Duodenum (tissue), 1 donor: ENCODE measurements around the gene PDLIM7.

GRCh38 chr5:177452712-177452980 lies 6.0 kb downstream of the PRR7 start:
- PRO-cap = no peak

DNA sequence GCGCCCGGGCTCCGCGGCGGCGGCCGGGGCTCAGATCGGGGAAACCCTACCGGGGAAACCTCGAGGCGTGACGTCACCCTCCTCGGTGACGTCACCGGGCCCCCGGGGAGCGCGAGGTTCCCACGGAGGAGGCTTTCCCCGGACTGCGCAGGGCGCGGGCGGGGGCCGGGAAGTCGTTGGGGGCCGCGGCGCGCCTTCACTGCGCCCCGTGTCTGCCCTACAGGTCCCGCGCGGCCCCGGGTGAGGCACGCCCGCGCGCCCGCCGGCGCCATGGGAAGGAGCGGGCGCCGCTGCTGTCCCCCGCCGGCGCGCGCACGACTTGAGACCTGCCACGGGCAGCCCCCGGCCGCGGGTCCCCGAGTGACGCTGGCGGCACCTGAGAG lies 8.0 kb downstream of the PRR7 start:
- PRO-cap = no peak

DNA sequence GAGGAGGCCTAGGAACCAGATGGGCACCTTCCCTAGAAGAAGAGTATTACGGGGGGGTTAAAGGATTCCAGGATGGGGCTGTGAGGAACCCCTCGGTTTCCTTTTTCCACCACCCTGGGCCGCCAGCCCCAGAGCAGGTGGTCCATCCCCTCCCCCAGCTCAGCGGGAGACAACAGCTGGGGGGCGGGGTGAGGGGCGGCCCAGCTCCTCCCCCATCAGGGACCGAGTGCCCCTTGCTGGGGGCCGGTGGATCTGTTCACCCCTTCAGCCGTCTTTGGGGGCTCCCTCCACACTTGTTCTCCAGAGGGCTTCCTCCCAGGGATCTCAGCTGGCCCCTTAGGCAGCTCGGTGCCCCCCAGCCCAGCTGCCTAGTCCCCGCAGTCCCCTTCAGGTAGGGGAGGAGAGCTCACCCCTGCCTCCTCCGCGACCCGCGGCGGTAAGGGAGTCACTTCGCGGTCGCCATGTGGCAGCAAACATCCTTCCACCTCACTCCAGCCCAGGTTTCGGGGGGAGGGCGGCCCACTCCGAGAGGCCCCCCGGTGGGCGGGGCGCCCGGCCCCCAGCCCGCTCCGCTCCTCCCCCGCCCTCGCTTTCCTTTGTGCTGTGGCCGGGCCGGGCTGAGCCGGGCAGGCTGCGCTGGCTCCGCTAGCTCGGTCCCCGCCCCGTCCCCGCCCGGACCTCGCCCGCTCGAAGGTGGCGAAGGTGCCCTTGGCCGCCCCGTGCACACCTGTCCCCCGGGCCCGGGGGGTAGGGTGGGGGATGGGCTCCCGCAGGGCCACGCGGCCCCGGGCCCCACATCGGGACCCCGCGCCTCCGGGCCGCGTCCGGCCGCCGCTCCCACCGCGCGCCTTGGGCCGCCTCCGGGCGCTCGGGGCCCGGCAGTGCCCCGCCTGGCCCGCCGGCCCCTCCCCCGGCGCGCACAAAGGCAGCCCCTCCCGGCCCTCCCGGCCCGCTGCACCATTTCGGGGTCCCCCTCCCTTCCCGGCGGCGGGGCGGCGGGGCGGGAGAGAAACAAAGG lies 759 bp downstream of the DBN1 start:
- PRO-cap = bidirectional peak, plus-strand start at position 604 of the sequence, minus-strand start at position 588 of the sequence; bidirectional peak, plus-strand start at position 978 of the sequence, minus-strand start at position 678 of the sequence

DNA sequence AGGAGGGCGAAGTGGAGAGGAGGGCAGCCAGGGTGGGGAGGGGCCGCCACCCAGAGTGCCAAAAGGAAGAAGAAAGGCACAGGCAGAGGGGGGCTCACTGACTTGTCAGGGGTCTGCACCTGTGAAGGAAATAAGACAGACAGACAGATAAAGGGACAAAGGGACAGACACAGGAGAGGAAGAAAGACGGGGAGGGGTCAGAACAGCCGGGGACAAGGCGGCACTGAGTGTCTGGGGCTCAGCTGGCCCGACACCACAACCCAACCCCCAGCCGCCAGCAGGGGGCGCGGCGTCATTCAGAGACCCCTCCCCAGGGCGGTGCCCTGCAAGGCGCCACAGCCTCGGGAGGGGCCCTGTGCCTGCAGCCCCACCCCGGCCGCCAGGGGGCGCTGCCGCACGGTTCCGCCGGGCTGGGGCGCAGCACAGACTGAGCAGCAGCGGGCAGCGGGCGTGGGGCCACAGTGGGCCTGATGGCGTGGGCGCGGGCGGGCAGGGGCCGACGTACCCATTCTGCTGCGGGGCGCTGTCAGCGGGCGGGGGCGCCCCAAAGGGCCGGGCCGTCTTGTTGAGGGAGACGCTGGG lies 6.0 kb downstream of the PDLIM7 start:
- PRO-cap = no peak

- PRO-cap = bidirectional peak, plus-strand start at chr5:177497802, minus-strand start at chr5:177497601
Measured at GRCh38 chr5:177497515-177498562, at the start of gene PDLIM7. Gene PDLIM7, minus strand, starts transcription at chr5:177497604.

DNA sequence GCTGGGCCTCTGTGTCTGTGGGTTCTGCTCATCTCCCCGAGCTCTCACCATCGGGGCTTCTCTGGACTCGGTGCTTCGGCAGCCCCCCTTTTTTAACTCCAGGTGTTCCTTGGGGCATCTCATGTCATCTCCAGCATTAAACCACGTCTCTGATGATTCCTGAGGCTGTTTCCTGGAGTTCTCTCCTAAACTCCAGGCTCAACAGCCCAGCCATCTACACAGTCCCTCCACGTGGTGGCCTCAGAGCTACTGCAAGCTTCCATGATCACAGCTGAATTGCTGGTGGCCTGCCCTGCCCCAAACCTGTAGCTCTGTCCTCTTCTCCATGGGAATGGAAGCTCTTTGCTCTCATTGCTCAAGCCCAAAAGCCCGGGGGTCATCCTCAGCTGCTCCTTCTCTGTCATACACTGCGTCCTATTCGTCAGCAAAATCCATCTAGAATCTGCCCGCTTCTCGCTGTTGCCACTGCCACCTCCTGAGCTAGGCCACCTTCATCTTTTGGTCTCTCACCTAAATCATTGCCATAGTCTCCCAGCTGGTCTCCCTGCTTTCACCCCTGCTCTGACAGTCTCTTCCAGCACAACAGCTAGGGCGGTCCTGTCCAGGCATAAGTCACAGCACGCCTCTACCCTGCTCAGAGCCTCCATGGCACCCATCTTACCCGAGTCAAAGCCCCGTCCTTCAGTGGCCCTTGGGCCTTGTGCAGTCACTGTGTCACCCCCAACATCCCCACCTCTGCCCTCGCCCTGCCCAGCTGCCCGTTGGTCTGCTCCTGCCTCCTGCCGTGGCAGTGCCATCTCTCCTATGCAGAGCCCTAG lies 6.3 kb downstream of the B4GALT7 start:
- PRO-cap = no peak

- PRO-cap = no peak
Measured at GRCh38 chr5:177607256-177608263, 7.6 kb downstream of the B4GALT7 start.

GRCh38 chr5:177610889-177612035 lies 11.3 kb downstream of the B4GALT7 start:
- PRO-cap = no peak

DNA sequence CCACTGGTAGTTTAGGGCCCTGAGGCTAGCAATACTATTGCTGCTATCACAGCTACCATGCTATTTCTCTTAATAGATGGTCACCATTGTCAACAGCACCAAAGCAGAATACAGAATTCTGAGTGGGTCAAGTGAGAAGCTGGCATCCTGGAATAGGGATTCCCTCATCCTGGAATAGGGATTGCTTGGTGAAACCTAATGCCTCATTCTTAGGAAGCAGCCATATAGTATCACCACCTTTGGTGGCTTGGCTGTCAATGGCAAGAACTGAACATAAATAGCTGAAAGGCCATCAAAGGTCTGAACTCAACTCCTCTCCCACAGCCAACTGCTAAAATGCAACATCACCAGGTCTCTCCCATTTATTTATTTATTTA lies 33.7 kb downstream of the B4GALT7 start:
- PRO-cap = no peak

GRCh38 chr5:177944292-177944737 lies 51.7 kb downstream of the PROP1 start:
- PRO-cap = no peak

- PRO-cap = no peak
Measured at GRCh38 chr5:178045932-178046341, 49.9 kb upstream of the PROP1 start.

DNA sequence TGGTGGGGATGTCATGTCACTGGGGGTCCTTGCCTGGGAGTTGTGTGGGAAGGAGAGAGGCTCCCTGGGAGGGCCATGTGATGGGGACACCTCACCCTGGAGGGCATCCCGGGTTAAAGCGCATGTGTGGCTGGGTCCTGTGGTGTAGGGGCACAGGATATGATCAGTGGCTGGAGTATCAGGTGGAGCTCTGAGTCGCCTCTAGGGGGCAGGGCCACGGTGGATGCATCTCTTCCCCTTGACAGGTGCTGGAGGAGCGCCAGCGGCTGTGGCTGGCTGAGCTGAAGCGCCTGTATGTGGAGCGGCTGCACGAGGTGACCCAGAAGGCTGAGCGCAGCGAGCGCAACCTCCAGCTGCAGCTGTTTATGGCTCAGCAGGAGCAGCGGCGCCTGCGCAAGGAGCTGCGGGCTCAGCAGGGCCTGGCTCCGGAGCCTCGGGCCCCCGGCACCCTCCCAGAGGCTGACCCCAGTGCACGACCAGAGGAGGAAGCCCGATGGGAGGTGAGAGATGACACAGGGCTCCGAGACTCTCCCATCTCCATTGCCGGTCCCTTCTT lies 7.6 kb downstream of the N4BP3 start:
- PRO-cap = no peak

DNA sequence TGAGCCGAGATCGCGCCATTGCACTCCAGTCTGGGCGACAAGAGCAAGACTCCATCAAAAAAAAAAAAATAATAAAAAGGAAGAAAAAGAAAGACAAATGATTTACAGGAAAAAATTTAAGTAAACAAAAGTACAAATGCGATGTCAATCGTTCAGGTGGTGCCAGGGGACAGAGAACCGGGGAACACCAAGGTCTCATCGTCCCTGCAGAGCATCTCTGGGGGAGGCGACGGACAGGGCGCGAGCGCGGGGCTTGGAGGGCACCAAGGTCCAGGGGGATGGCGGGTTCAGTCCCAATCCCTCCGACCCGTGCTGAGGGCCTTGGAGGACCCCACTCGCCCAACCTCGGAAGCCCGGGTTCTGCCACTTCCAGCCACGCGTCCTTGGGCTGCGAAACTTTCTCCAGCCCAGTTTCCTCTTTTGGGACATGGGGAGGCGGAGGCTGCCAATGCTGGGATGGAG lies 549 bp upstream of the HNRNPAB start:
- PRO-cap = no peak

DNA sequence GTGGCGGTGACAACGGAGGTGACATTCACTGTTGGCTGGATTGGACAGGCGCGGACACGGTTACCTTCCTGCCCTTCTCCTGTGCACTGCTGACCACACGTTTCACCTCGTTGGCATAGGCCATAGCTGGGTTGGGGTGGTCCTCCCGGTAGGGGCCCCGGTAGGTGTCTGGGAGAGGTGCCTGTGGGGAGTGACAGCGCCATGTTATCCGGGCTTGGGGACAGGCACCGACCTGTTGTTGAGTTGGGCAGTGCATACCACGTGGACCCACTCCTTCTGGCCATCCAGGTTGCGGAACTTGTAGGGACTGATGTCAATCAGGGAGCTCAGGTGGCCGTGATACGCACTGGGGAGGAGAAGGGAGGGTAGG lies 8.2 kb downstream of the PHYKPL start:
- PRO-cap = no peak

- PRO-cap = no peak
Measured at GRCh38 chr5:178488550-178488749, 101.7 kb downstream of the COL23A1 start.

DNA sequence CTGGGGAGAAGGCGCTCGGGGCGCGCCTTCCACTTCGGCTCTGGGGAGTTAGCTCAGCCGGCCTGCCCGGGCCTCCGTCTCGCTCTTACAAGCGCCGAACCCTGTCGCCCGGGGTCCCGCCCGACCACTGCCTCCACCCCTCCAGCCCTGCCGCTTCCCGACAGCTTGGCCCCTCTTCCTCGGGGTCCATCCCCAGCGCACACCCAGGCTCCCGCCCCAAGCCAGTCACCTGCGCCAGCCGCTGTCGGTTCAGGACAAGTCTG lies 142 bp downstream of the GRM6 start:
- PRO-cap = no peak

GRCh38 chr5:179288430-179288809 lies 56.8 kb downstream of the ADAMTS2 start:
- PRO-cap = no peak

GRCh38 chr5:179345889-179346336 lies 652 bp upstream of the ADAMTS2 start:
- PRO-cap = no peak

DNA sequence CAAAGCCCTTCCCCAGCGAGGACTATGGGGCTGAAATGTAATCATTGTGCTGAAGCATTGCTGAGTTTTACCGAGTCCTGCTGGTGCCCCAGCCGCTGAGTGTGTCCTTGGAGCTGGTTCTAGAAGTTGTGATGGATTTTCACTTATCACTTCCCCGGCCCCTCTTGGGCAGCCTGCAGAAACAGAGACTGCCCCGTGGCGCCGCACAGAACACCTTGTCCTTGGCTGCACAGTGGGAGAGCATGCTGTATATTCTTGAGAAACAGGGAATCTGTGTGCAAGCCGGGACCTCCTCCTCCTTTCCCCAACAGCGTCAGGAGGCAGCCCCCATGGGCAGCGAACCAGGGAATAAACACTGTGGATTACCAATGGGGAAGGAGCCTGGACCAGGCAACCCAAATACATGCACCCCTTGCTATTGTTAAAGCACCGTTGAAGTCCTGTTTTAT lies 90.6 kb upstream of the RUFY1 start:
- PRO-cap = no peak

DNA sequence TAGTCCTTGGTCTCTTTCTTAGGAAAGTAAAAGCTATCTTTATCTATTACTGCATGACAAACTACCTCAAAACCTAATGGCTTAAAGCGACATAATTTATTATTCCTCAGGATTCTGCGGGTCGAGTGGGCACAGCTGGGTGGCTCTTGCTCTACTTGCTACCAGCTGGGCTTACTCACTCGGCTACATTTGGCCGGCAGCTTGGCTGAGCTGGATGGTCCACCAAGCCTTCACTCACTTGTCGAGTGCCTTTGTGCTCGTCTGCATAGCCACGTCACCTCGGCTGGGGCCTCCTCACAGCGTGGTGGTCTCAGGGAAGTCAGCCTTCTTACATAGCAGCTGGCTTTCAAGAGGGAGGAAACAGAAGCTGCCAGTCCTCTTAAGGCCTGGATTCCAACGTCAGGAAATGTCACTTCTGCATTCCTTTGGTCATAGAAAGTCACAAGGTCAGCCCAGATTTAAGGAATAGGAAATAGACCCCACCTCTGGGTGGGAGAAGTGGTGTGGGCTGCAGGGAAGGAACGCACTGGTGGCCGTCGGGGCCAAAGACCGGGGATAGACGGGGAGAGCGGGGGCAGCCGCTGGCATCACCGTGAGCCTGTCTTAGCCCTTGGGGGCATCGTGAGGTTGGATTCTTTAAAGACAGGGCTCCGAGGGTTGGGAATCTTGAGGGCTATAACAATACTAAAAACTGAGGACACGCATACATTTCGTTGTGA lies 75.1 kb upstream of the RUFY1 start:
- PRO-cap = no peak